Cerebral cortex (tissue), 2 donors: ENCODE results near the gene GXYLT2.

DNA sequence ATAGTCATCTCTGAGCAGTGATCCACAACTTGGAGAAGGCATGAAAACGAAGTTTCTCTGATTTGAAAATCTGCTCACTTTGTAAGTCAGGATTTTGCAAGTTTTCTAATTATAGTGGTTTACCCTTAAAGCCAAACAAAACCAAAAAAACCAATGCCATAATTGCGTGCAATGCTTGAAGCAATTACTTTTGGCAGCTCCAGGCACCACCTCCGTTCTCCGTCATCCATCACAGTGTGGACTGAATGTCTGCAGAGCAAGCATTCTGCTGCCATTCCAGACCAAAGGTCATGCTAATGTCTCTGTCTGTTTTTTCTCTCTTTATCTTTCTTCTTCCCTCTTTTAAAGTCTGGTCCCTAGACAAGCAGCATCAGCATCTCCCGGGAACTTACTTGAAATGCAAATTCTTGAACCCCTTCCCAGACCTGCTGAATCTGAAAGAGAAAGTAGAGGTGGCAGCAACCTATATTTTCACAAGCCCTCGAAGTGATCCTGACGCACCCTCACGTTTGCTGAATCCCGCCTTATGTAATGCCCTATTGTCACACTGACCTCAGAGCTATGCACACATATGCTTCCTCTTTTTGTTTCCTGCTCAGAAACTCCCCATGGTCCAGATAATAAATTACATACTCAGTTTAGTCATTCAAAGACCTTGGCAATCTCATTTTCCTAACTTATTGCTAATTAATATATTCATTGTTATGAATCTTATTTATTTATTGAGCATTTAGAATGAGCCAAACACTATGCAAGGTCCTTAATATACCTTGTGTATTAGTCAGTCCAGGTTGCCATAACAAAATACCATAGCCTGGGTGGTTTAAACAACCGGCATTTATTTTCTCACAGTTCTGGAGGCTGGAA, 297.3 kb upstream of the PROK2 start:
- PRO-cap, 2 experiments, result no peak in any of the 2 experiments

DNA sequence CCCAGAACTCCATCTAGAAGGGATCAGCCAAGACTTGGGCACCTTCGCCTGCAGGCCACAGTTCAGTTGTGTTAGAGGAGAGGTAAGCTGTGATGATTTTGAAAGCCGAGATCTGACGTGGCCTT, 338.9 kb upstream of the PROK2 start:
- PRO-cap, 2 experiments, result no peak in any of the 2 experiments

DNA sequence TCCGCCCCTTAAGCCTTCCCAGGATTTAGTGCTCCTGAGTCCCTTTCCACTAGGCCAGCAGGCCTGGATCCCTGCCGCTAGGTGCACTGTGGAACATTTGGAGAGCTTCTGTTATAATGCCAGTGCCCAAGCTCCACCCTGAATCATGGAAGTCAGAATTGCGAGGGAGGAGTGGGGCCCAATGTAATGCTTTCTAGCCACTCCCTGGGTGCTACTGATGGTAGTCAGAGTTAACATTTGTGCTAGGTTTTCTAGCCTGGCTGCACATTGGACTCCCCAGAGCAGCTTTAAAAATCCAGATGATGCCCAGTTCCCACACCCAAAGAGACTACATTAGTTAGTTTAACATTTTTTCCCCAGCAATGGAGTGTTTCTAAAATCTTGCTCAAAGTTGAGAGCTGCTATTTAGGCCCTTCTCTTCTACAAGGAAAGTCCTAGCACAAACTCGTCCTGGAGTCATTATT, 366.6 kb upstream of the PROK2 start:
- PRO-cap, 2 experiments, result no peak in any of the 2 experiments

GRCh38 chr3:72163628-72164397, 378.9 kb upstream of the PROK2 start:
- PRO-cap, 2 experiments, result no peak in any of the 2 experiments

GRCh38 chr3:72347689-72348410, 500.4 kb downstream of the SHQ1 start:
- PRO-cap, 2 experiments, result no peak in any of the 2 experiments

DNA sequence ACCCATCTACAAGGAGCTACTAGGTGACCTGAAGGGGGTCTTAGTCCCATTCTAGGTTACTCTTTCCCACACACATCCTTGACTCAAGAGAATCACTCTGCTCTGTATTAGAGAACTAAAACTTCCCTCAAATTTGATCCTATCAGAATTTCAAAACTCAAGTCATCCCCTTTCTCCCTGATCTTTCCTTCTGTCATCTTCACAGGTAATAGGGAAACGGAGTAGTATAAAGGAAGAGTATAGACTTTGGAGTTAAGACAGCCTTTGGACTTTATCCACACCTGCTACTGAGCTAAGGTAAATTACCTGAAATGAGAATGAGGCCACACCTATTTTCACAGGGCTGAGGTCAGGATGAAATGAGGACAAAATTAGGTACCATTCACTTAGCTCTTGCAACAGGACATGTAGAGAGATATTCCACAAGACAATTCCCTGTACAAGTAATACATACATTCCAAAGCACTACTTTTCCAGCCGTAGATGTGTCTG, 462.0 kb downstream of the SHQ1 start:
- PRO-cap, 2 experiments, result no peak in any of the 2 experiments

DNA sequence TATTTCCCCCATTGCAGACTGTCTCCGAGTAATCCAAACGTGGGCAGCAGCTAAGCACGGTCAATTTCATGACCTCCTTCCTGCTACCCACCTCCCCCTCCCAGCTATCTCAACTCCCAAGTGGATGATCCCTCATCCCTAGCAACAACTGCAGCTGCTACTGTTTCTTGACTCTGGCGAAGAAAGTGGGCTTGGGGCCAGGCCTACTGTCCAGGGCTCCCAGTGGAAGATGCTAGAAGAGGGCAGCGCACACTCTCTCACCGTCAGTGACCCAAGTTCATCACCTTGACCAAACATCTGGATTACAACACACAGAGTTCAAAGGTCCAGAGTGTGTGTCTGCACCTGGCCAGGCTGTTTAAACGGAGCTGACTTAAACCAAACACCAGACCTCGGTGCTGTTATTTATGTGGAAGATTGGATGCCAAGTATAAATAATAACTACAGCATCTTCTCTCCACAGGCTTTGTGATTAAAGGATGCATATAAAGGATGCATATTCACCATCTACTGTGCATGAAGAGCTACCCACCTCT, 385.6 kb downstream of the SHQ1 start:
- PRO-cap, 2 experiments, result no peak in any of the 2 experiments

DNA sequence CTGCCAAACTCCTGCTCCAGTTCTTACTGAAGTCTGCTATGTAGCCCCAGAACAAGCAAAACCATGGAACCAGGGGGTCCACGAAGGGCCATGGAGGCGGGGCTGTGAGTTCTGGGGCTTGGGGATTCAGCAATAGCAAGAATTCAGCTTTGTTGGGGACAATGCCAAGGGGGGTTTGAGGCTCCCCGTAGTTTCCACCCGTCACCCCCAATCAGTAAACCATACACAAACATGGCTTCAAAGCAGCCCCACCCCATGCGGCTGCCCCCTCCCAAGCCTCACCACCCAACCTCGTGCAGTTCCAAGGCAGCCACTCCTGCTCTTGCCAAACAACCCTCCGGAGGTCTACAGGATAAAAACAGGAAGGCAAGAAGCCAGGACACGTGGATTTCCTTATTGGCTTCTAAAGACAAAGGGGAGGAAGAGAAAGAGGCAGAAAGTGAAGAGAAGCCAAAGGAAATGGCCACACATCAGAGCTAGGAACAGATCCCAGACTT, 121.1 kb downstream of the SHQ1 start:
- PRO-cap, 2 experiments, result no peak in any of the 2 experiments

GRCh38 chr3:72728570-72729215, 119.6 kb downstream of the SHQ1 start:
- PRO-cap, 2 experiments, result no peak in any of the 2 experiments

DNA sequence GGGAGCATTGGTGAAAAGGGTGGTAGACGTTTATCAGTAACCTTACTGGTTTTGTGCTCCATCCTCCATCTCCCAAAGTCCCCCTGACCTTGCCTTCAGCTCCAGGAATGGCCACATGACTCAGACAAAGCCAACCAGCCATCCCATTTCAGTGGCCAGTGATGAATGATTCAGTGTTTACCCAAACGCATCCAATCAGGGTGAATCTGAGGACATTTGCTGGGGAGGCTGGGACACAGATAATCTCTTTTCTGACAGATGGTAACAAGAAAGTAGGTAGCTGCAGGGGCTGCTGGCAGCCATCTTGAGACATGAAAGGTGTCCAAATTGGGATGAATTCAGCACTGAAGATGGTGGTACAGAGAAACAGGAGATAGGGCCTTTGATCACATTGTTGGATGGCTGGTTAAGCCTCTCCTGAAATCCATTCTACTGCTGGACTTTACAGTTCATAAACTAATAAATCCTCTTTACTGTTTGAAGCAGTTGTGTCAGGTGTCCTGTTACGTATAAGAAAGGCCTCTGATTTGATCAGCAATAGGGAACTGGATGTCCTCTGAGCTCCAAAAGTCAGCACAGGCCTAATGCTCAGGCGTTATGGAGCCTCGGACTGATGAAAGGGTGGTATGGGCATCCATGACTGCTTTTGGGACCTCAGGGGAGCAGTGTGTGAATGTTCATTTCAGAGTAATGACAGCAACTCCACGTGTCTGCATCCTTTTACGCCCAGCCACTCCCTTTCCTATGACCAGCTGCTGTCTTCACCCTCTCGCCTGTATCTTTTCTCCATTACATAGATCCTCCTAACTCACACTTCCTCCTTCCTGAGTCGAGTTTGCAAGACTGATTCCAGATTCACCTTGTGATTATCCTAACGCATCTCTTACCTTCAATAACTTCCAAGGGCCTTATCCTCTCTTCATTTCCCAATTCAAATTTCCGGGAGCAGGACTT, 107.9 kb downstream of the SHQ1 start:
- PRO-cap, 2 experiments, result no peak in any of the 2 experiments

DNA sequence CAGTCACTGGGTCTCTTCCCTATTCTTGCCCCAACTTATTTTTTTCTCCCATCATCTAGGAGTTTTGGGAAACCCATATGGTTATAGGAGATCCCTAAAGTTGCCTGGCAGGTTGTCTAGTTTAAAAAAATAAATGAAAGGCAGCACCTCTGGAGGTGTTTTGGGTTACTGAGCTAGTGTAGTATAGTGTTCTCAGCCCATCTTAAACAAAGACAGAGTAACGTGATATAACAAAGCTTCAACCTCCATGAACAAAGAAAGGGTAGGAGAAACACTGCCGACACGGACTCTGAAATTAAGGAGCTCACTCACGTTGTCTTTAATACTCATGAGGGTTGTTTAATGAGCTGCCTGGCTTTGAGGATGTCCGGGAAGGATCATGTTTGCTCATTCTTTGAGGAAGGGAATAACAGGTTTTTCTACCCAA, 102.0 kb downstream of the SHQ1 start:
- PRO-cap, 2 experiments, result no peak in any of the 2 experiments

GRCh38 chr3:72872117-72872680, 15.6 kb upstream of the GXYLT2 start:
- PRO-cap, 2 experiments, result no peak in any of the 2 experiments

DNA sequence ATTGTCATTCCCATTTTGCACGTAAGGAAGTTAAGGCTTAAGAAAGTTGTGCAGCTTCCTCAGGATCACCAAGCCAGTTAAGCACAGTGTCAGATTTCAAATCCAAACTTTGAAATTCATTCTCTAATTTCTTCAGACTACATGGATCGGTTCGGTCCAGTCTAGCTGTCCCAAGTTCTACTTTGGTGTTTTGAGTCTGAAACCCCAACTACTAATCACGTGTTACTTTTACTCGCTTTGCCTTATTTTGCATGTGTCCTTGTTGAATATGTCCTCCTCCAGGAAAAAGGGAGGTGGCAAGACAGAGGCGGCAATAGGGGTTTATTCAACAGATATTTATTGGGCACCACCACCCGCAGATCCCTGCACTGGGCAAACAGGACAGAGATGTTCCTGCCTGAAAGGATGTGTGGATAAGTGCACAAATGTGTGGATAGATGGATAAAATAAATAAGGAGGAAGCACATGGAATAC, 477 bp upstream of the GXYLT2 start:
- PRO-cap, 2 experiments, result no peak in any of the 2 experiments

GRCh38 chr3:72887806-72888807, at the start of gene GXYLT2:
TSS of gene GXYLT2 (plus strand) at chr3:72888046.
- PRO-cap, 2 experiments, result peak in 1 of 2 experiments; most common plus-strand start chr3:72888114 (in 1); most common minus-strand start chr3:72888341 (in 1)

DNA sequence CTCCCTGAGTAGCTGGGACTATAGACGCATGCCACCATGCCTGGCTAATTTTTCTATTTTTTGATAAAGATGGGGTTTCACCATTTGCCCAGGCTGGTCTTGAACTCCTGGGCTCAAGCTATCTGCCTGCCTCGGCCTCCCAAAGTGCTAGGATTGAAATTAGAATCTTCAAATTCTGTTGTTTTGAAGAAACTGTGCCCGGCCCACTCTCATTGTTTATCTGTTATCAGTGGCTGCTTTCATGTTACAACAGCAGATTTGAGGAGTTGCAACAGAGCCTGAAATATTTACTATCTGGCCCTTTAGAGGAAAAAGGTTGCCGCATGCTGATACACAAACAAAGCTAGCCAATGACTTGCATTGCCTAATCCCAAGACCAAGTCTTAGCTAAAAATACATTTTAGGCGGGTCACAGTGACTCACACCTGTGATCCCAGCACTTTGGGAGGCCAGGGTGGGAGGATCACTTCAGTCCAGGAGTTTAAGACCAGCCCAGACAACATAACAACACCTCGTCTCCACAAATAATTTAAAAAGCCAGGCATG, 43.1 kb upstream of the PPP4R2 start:
- PRO-cap, 2 experiments, result no peak in any of the 2 experiments

DNA sequence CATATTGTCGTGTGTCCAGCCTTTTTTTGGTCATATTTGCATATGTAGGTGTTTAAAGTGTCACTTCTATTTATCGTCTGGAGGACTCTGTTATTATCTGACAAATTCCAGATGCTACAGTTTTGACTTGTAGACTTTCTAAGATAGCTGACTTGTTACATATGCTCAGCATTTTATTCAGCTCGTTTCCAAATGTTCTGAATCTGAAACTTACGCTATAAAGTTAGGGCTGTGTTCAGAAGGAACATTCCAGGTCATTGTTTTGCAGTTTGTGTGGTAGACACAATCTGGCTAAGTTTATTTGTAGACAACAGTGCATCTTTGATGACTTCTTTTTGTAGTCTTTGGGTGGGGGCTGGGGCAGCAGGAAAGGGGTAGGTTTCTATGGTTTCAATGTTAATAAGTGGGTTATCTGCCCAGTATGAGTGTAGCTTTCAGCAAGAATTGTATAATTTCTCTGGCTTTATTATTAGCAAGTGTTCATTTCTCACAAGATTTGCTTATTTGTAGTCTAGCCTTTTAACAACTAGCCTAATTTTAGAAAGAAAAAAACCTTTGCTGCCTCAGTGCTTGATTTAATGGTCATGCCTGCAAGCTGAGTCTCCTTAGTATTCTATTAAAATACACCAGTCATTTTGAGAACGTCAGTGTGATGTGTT, 2.1 kb downstream of the PPP4R2 start:
- PRO-cap, 2 experiments, result no peak in any of the 2 experiments

- PRO-cap, 2 experiments, result no peak in any of the 2 experiments
Observed at GRCh38 chr3:73022214-73023003, 25.8 kb downstream of the PPP4R2 start.

- PRO-cap, 2 experiments, result no peak in any of the 2 experiments
Observed at GRCh38 chr3:73382638-73383667, 241.8 kb downstream of the PDZRN3 start.

DNA sequence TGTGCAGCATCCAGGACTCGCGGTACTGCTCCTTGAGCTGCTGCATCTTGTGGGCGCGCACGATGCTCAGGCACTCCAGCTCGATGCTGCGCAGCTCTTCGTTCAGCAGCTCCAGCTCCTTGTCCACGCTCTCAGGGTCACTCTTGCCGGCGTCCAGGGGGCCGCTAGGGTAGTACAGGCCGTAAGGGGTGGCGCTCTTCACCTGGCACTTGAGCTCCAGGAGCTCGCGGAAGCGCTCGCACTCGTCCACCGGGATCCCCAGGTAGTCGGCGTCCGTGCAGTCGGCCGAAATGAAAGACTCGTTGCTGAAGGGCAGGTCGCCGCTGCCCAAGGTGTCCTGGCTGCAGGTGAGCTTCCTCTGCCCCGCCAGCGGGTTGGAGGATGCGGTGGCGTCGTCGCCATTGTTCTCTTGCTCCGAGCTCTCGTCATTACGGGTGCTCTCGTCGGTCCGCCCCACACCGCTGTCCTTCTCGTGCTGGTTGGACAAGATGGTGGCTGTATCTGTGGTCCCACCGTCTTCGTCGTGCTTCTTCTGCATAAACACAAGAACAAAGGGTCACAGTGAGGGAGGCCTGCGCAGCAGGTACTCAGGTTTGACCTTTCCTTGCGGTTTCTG, 240.2 kb downstream of the PDZRN3 start:
- PRO-cap, 2 experiments, result no peak in any of the 2 experiments

DNA sequence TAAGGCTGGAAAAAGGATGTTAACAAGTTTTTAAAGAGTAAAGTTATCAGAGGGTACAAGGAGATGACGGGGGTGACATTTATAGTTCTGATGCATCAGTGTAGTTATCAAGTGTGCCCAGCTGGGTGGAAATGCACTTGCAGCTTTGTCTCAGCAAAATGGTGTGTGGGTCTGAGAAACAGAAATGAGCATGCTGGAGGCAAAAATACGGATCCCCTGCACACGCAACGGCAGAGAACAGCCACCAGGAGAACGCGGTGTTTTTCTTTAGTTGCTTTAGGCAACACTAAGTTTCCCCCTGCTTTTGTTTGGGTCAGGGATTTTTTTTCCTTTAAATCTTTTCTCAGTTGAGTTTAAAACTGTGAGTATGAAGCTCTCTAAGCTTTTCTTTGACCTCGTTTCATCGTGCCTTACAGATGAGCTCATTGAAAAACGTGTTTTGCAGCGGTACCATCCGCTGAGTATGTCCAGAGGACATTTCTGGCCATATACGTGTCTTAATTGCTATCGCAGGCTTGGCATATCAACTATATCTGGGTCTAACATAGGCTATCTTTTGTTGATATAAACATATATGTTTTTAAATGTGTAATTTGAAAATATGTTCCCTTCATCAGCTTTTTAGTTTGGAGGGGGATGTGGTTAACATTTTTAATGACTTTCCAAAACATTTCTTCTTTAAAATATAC, 205.3 kb downstream of the PDZRN3 start:
- PRO-cap, 2 experiments, result no peak in any of the 2 experiments